Left colon (tissue), 1 donor: ENCODE data around the genes CSRP2, E2F7 and PAWR.

GRCh38 chr12:75964190-75964705 is 120.2 kb downstream of the NAP1L1 start:
- PRO-cap = no peak

DNA sequence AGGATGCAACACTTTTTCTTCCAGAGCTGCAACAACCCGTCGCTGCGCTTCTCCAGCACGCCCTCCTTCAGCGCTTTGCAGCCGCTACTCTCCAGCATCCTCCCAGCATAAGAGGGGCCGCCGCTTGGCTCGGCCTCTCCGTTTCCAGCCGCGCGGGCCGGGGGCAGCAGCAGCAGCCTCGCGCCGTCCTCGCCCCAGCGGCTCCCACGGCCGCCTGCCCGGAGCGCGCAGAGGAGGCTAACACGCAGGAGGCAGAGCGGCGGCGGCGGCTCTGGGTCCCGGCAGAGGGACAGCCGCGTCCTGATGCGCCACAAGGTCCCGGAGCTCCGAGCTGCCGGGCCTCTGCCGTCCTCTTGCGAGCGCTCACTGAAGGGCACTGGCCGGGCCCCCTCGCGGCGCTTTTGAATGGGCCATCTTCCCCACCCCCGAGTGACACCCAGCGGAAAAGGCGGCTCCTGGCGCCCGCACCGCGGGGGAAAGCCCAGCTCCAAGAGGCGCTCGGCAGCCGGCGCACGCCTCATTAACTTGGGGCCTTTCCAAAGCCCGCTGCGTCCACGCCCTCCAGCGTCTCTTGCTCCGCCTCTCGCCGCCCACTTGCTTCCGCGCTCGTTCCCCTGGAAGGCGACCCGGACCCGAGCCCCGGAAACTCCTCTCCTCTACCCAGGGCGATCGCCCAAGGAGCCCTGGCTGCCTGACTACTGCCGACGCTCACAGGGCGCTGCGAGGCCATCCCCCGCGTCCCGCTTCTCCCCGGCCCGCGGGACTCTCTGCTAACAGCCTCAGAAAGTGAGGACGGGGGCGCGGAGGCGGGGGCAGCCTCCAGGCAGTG is 53.0 kb downstream of the NAP1L1 start:
- PRO-cap = bidirectional peak, plus-strand start at position 484 of the sequence, minus-strand start at position 368 of the sequence; bidirectional peak, plus-strand start at position 609 of the sequence, minus-strand start at position 522 of the sequence

DNA sequence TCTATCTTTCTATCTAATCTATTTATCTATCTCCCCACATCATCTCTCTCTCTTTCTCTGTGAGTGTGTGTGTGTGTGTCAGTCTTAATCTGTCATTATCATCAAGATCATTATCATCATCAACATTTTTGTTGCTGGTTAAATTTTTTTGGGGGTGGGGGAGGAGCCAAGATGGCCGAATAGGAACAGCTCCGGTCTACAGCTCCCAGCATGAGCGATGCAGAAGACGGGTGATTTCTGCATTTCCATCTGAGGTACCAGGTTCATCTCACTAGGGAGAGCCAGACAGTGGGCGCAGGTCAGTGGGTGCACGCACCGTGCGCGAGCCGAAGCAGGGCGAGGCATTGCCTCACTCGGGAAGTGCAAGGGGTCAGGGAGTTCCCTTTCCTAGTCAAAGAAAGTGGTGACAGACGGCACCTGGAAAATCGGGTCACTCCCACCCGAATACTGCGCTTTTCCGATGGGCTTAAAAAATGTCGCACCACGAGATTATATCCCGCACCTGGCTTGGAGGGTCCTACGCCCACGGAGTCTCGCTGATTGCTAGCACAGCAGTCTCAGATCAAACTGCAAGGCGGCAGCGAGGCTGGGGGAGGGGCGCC is 28.6 kb downstream of the BBS10 start:
- PRO-cap = no peak

DNA sequence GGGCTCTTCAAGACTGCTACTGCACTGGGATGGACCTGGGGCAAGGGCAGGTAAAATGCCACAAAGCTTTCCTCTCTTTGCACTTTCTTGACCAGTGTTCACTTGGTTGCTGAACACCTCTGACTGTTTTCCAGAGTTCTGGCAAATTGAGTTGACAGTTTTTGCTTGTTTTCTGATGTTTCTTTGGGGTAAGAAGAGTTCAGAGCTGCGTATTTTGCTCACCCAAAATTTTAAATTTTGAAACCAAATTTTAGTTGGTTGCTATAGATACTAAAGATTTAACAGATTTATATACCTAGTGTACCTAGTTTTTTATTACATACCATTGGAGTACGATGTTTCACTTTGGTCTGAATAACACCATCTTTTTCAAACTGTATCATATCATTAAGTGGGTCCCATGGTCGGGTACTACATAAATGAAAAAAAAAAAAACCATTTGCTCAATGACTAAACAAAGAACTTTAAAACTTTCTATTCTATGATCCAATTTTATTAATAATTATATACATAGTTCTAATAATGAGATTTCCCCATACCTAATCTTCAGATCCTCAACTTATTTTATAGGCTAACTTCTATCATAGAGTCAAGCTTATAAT is 20.8 kb upstream of the BBS10 start:
- PRO-cap = no peak

- PRO-cap = no peak
Measured at GRCh38 chr12:76369493-76370033, 21.3 kb upstream of the BBS10 start.

GRCh38 chr12:76467016-76467490 is 92.5 kb downstream of the OSBPL8 start:
- PRO-cap = no peak

DNA sequence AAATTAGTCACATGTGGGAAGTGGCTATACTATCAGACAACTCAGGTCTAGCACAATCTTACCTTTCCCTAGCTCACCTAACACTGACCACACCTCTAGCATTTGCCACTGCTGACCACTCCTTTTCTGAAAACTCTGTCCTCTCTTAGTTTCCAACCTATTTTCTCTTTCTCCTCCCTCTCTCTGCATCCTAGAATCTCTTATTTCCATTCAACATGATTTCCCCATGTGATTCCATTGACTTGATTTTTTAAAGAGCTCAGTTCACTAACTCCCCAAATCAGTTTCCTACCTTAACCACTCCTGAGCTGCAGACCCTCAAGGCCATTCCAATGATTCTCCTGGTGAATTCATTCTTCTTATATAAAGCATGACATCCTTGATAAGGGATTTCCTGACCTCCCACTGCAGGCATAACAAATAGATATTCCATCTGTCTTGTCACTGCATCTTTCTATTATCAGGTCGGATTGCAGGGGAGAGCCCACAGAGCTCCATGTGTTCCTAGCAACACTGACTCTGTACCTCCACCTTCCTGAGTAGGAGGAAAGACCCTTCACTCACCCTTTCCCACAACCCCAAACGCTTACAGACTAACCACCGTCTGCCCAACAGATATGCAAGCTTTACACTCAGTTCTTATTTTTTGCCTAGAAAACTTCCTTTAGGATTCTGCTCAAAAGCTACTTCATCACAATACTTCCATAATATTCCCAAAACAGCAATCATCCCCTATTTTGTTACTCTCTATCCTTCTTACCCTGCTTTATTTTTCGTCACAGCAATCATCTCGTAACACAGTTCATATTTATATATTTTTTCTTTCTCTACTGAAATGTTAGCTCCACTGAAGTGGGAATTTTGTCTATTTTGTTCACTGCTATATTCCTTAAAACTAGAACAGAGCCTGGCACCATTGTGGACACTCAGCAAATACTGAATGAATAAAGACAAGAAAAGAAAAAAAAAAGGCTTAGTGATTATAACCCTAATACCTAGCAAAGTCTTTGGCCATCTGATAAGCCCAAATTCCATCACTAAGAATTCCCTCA is 90.3 kb downstream of the OSBPL8 start:
- PRO-cap = no peak

GRCh38 chr12:76513492-76514112 is 46.0 kb downstream of the OSBPL8 start:
- PRO-cap = no peak

GRCh38 chr12:76518941-76519681 is 40.5 kb downstream of the OSBPL8 start:
- PRO-cap = no peak

GRCh38 chr12:76530102-76531124 is 29.2 kb downstream of the OSBPL8 start:
- PRO-cap = no peak

- PRO-cap = no peak
Measured at GRCh38 chr12:76611386-76612173, 52.0 kb upstream of the OSBPL8 start.

DNA sequence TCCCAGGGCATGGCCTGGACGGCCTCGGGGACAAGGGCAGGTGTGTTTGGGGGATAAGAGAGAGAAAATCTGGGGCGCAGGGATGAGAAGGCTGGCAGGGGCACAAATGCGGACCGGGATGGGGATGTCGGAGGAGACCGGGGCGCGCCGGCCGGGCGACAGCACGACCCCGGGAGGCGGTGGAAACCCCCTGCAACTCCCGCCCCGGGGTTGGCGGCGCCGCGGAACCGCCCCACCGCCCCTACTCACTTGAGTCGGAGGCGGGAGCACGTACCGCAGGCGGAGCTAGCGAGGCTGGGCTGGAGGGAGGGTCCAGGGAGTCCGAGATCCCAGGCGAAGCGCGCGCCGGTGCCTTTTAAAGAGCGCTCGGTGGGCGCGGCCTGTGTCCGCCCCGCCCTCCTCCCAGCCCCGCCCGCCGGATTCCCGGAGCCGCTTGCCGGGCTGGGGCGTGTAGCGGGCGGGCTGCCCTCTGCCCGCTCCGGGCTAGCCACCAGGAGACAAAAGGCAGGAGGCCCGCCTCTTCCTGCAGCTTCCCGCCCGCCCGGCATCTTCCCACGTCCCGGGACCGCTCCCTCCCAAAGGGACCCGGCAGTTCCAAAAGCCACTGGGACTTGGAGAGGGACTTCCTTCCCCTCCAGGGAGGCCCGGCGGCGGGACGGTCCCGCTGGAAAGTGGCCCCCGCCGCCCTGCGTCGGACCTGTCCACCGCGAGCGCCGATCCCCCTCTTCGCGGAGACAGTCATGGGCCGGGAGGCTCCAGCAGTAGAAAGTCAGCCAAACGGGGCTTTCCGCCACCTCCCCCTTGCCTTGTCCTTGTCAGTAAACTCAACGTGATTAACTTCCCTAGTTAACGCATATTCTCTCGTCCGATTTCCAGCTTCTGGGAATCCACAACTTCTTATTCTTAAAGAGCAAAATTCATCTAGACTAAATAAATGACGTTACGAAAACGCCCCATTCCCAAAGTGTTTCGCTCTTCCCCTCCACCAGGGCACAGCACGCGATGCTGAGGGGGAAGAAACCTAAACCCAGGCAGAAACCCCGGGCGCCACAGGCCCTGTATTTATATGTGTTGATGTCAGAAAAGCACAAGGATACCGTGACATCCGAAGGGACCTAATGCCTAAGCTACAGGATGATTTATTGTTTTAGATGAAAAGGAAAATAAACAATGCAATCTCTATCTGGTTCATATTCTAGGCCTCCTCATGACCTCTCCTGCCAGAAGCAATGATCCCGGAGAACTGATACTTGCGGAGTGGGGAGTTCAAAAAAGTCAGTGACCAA is at the start of gene CSRP2:
Gene CSRP2 (minus strand): TSS at position 331 of the 1,286 bp plus-strand sequence.
- PRO-cap = bidirectional peak, plus-strand start at position 439 of the sequence, minus-strand start at position 331 of the sequence

- PRO-cap = unidirectional peak, plus-strand start at chr12:77050945
Measured at GRCh38 chr12:77050827-77051049, 14.6 kb downstream of the E2F7 start.

DNA sequence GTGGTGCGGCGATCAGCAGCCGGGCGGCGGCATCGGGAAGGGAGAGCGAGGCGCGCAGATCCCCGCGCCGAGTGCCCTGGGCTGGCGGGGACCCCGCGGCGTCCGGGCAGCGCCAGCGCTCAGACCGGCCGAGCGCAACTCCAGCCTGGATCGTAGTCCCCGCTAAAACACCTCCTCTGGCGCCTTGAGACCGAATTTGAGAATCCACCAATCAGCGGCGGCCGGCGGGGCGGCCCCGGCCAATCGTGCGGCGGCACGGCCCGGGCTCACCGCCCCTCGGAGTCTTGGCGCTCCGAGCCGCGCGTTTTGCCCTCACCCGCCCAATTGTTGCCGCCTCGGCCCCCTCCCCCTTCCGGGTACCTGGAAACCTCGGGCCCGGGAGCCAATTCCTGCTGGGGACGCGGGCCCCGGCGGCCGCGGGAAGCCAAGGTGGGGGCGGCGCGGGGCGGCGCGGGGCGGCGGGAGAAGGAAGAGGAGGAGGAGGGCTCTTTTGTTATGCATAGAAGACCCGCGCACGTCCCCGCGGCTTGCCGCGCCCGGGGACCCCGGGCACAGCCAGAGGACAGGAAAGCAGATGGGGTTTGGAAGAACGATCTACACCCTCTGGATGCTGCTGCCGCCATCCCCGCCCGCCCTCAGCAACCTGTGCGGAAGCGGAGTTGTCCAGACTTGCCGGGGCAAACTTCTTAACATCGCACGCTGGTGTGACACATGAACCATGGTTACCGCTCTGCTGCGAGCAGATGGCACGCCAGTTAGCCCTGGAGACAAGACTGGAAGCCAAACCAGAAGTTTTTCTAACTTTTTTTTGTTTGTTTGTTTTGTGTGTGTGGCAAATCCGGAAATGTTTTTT is at the start of gene E2F7:
Gene E2F7 (minus strand): TSS at position 158 of the 853 bp plus-strand sequence.
- PRO-cap = bidirectional peak, plus-strand start at position 385 of the sequence, minus-strand start at position 158 of the sequence

DNA sequence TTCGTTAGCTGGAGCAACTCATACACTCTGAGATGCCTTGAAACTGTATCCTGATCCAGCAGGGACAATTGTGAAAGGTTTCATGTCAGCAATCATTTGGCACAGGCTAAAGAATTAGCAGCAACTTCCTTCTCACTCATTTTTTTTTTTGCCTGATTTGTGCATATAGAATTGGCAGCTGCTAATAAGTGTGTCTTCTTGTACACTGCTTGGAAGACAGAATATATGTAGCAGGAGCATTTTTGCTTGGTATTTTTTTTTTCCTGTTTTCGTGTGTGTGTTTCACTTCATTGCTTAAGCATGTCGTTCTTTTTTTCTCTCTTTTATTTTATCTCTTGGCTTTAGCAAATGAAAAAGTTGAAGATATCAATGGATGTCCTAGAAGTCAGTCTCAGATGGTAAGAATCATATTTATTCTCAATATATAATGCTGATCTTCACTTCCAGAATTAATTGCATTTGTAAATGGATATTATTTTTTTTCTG is 110.1 kb downstream of the NAV3 start:
- PRO-cap = no peak

DNA sequence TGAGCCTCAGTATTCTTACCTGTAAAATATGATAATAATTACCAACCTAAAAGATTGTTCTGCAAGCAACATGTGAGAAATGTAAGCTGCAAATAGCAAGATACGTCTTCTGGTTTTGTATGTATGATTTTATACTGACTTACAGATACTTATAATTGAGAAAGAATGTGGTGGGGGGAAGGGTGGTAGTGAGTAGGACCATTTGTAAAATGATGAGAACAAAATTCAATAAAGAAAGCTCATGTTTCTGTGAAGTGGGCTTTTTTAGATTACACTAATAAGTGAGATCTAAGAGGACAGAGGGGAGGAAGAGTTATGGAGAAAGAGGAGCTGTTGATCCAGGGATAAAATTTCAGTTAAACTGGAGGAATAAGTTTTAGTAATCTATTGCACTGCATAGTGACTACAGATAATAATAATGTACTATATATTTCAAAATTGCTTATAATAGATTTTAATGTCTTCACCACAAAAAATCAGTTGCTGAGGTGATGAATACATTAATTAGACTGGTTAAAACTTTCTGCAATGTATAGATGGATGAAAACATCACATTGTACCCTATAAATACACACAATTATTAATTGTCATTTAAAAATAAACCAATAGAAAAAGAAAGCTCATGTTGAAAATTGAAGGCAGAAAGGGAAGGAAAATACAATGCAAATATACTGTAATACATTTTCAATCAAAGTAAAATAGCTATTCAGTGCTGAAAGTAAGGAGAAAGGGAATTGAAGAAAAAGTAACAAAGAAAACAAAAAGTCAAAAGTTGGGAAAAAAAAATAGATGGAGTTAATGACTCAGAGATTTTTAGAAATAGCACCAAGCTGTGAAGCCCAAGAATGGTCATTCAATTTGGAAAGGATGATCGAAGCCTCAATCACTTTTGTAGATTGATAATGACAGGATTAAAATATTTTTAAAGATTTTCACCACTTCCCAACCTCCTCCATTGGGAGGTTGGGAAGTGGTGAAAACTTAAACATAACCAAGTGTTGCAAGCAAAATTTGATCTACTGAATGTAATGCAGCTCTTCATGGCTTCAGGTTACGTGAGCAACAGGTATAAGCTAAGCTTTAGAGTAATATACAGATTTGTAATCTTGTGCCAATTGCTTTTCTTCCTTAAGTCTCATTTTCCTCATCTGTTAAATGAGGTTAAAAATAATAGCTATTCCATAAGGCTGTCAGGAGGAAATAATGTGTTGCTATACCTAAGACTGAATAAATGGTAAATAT is 65.6 kb downstream of the SYT1 start:
- PRO-cap = no peak

- PRO-cap = bidirectional peak, plus-strand start at chr12:79691232, minus-strand start at chr12:79690964
Measured at GRCh38 chr12:79690831-79691639, at the start of gene PAWR. Gene PAWR, minus strand, starts transcription at chr12:79690964.

DNA sequence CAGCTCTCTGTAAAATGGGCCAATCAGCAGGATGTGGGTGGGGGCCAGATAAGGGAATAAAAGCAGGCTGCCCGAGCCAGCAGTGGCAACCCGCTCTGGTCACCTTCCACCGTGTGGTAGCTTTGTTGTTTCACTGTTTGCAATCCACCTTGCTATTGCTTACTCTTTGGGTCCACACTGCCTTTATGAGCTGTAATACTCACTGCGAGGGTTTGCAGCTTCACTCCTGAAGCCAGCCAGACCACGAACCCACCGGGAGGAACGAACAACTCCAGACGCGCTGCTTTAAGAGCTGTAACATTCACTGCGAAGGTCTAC is 20.9 kb upstream of the PAWR start:
- PRO-cap = no peak

GRCh38 chr12:79897586-79898251 is 37.2 kb downstream of the PPP1R12A start:
- PRO-cap = no peak

DNA sequence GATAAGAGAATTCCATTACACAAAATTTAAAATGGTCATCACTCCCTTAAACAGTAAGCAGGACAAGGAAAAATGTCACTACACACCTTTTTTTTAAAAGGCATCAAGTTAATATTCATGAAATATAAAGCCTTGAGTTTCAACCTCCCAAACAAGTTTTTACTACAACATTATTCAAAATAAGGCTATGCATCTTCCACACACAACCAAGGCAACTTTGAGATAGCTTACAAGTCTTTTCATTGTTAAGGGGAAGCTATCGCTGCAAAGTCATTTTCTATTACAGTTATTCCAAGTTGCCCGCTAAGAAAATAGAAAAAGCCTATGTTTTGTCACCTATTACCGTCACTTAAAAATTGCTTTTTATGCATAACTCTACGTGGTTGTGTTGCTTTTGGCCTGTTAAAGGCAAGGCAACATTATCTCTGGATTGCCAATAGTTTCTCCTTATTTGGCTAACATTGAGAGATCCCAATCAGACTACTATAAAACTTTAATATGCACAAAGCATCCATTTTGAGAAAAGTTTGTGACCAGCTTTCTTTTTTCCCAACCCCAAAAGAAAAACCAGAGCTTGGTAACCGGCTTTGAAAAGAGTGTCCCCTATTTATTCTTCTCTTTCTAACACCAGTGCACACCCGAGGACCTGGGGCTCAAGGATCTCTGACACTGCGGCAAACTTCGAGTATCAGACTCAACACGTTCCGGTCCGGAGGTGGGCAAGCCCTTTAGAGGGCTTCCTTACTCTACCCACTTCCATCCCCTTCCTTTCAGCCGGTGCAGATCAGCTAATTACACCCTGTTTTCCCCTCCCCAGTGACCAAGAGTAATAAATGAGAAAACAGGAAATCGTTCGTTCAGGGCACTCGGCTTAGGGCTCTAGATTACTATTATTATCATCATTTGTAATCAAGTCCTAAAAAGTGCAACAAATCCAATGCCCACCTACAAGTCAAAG is 1.3 kb downstream of the PPP1R12A start:
- PRO-cap = no peak